ENCODE measurements around a stretch of chr9.

- PRO-cap: no peak
- RAMPAGE, long total RNA, 2 experiments: no peak in any of the 2 experiments
Observed at GRCh38 chr9:129822778-129823713, 890 bp downstream of the TOR1A start.

GRCh38 chr9:129883064-129883426 lies 47.8 kb downstream of the USP20 start:
- PRO-cap: no peak
- RAMPAGE, long total RNA, 2 experiments: no peak in any of the 2 experiments

- PRO-cap: unidirectional peak, plus-strand start at chr9:129884638
- RAMPAGE, long total RNA, 2 experiments: no peak in any of the 2 experiments
Observed at GRCh38 chr9:129884210-129885045, 49.2 kb downstream of the USP20 start.

DNA sequence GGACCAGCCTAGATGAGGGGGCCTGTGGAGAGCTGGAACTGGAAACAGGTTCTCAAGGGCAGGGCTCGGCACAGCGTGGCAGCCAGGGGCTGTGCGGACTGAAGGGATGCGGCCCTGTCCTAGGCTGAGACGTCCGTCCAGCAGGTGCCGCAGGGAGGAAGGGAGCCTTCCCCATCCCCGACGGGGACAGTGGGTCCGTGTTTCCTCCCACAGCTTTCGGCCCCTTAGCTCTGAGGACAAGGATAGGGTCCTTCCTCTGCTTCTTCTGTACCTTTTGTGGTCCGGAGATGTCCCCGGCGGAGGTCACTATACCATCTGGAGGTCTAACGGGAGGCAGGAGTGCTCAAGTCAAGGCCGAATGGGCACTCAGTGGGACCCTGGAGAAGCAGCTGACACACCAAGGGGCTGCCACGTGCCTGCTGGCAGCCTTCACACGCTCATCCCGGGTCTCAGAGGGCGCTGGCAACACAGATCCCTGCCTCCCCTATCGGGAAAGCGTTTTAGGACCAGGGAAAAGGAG lies 49.9 kb downstream of the USP20 start:
- PRO-cap: no peak
- RAMPAGE, long total RNA, 2 experiments: no peak in any of the 2 experiments

DNA sequence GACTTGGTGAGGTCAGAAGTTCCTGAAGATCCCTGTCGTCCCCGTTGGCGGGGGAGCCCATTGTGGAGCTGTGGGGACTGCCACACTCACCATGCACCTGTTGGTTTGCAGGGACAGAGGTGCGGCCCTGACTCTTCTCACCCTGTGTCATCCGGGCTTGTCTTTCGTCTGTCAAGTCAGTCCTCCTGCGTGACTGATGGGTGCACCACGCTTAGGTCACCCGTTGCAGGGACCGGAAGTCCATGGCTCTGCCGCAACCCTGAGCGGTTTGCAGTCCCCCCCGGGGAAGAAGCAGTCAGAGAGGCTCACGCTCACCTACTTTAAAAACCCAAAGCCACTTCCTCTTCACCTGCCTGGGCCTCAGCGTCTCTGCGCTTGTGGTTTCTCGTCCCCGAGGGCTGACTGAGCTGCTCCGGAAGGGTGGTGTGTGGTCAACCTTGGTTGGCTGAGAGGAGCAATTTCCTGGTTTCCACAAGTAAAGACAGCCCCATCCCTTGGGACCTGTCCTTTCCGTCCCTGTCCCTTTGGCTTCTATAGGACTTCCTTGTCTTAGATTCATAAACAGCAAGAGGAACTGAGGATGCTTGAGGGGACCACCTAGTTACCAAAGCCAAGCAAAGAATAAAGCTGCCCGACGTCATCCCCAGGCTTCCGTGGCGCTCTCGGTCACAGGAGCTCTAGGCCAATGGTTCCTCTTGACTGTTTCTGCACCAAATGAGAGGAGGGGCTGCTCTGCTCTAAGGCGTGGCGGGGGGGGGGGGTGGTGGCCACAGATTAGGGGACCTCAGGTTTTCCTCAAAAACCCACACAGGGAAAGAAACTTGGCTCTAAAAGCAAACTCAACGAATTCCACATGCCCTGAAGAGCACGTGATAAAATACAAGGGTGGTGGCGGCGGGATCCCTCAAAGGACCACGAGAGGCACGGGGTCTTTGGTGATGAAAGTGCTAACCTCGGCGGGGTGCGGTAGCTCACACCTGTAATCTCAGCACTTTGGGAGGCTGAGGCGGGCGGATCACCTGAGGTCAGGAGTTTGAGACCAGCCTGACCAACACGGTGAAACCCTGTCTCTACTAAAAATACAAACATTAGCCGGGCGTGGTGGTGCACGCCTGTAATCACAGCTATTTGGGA lies 53.4 kb downstream of the USP20 start:
- PRO-cap: unidirectional peak, minus-strand start at position 170 of the sequence; bidirectional peak, plus-strand start at position 607 of the sequence, minus-strand start at position 404 of the sequence
- RAMPAGE, long total RNA, 2 experiments: no peak in any of the 2 experiments

- PRO-cap: unidirectional peak, plus-strand start at chr9:129962539
- RAMPAGE, long total RNA, 2 experiments: no peak in any of the 2 experiments
Observed at GRCh38 chr9:129962214-129962685, 80.7 kb downstream of the FNBP1 start.

GRCh38 chr9:129994825-129995465 lies 48.0 kb downstream of the FNBP1 start:
- PRO-cap: no peak
- RAMPAGE, long total RNA, 2 experiments: no peak in any of the 2 experiments

GRCh38 chr9:130000379-130000719 lies 42.6 kb downstream of the FNBP1 start:
- PRO-cap: no peak
- RAMPAGE, long total RNA, 2 experiments: no peak in any of the 2 experiments

- PRO-cap: no peak
- RAMPAGE, long total RNA, 2 experiments: no peak in any of the 2 experiments
Observed at GRCh38 chr9:130024449-130024975, 18.5 kb downstream of the FNBP1 start.

- PRO-cap: no peak
- RAMPAGE, long total RNA, 2 experiments: no peak in any of the 2 experiments
Observed at GRCh38 chr9:130041570-130042830, 989 bp downstream of the FNBP1 start.

GRCh38 chr9:130043930-130044246 lies 899 bp upstream of the FNBP1 start:
- PRO-cap: no peak
- RAMPAGE, long total RNA, 2 experiments: no peak in any of the 2 experiments

GRCh38 chr9:130134965-130135790 lies 37.0 kb upstream of the NCS1 start:
- PRO-cap: no peak
- RAMPAGE, long total RNA, 2 experiments: no peak in any of the 2 experiments

- PRO-cap: no peak
- RAMPAGE, long total RNA, 2 experiments: no peak in any of the 2 experiments
Observed at GRCh38 chr9:130138178-130139281, 33.7 kb upstream of the NCS1 start.

GRCh38 chr9:130194160-130194643 lies 22.0 kb downstream of the NCS1 start:
- PRO-cap: no peak
- RAMPAGE, long total RNA, 2 experiments: no peak in any of the 2 experiments

GRCh38 chr9:130209337-130210018 lies 37.3 kb downstream of the NCS1 start:
- PRO-cap: no peak
- RAMPAGE, long total RNA, 2 experiments: no peak in any of the 2 experiments

GRCh38 chr9:130394647-130395407 lies 49.9 kb upstream of the ASS1 start:
- PRO-cap: no peak
- RAMPAGE, long total RNA, 2 experiments: no peak in any of the 2 experiments

- PRO-cap: no peak
- RAMPAGE, long total RNA, 2 experiments: no peak in any of the 2 experiments
Observed at GRCh38 chr9:130442916-130443432, 1.8 kb upstream of the ASS1 start.

- PRO-cap: no peak
- RAMPAGE, long total RNA, 2 experiments: no peak in any of the 2 experiments
Observed at GRCh38 chr9:130772171-130772876, 62.7 kb upstream of the ABL1 start.

- PRO-cap: no peak
- RAMPAGE, long total RNA, 2 experiments: no peak in any of the 2 experiments
Observed at GRCh38 chr9:130786832-130787569, 48.1 kb upstream of the ABL1 start.

GRCh38 chr9:130880394-130880917 lies 16.2 kb downstream of the QRFP start:
- PRO-cap: no peak
- RAMPAGE, long total RNA, 2 experiments: no peak in any of the 2 experiments

All from right atrium auricular region (tissue), 2 donors.